Measurements from ENCODE around the genes FOXD3, EFCAB7 and CACHD1.

- RRBS, result no CpG with 5 or more reads among the region's 3 CpGs
Measured at GRCh38 chr1:61407386-61407941, 317.5 kb downstream of the TM2D1 start.

DNA sequence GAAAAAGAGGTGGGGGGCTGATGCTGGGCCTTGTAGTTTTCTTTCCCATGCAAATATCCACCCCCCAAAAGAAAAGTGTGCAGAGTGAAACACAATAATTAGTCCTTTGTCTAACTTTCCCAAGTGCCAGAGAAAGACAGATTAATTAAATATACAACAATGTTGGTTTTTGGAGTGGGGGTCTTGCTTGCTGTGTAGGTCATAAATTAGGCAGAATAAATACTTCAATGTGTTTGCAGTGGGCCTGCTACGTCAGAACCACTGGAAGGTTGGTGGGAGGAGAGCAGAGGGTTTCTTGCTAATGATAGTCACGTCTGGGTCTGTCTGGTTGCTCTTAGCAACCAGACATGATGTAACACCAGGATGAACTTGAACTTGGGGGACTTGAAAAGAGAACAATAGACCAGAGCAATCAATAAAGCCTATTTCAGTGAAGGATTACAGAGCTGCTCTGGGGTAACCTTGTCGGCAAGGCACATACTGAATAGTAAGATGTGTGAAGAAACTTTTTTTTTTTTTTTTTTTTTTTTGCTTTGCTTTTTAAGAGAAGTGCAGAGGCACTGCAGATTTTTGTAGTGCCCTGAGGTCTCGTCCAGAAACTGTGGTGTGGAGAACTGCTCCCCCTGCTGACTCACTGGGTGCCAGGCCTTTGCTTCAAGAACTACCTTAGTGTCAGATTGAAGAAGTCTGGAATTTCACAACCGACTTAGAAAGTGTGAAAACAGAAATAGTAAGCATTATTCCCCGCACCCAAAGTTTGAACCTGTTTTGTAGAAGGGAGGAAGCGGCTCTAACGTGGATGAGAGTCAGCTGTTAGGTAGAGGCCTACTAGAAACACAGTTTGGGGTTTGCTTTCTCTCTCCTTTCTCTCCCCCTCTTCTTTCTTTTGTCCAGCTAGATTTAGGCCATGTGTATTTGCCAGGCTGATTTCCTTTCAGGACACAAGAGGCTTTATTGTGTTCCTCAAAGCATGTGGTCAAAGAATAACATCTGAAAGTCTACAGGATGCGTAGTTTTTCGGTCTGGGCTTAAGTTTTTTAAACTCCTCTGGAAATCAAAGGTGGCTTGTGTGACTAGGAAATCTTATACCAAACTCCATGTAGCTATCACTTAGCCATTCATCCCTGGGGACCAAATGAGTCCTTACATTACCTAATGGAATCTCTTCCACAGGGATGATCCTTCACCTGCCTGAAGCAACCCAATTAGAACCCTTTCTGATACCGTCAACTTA lies 271.6 kb downstream of the TM2D1 start:
- RRBS, result no CpG with 5 or more reads among the region's 11 CpGs

DNA sequence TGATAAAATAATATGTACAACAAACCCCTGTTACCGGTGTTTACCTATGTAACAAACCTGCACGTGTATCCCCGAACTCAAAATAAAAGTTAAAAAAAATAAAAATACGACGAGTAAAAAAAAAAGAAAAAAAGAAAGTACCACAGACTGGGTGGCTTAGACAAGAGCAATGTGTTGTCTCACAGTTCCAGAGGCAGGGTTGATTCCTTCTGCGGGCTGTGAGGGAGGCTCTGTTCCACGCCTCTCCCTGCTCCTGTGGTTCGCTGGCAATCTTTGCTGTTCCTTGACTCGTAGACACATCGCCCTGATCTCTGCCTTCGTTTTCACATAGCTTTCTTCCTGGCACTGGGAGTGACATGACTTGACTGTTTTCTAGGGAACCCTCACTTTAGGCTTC lies 133.7 kb downstream of the TM2D1 start:
- RRBS, result no CpG with 5 or more reads among the region's 11 CpGs

DNA sequence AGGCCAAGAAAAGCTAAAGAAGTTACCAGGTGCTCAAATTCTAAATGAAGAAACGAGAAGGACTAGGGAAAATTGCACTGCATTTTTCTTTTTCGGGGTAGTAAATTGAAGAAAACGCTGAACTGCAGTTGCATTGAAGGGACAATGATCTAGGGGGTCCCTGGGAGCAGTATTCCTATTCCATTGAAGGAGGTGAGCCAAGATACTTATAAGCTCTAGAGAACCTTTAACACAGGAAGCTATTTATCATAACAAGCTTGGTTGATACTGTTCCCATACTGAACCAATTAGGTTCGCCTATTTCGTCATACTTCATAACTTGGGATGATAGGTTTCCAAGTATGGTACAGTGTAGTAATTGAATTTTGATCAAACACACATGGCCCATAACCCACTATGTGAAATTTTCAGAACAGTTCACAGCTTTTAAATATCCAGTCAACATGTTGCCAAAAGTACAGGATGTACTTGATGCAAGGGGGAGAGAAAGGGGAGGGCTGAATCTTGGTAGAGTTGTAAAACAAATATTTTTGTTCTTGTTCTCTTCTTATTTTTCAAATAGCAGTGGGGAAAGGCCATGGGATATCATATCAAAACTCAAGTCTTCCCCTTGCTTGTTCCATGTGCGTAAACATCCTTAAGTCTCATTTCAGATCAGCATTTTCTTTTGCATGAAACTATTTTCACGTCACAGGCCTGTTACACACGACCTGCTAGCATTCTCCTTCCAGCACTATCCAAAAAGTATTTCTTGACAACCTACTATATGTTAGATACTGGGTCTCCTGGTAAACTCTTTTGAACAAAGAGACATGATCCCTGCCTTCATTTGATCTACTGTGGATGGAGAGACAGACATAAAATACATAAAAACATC lies 86.6 kb downstream of the TM2D1 start:
- RRBS, result no CpG with 5 or more reads among the region's 8 CpGs

DNA sequence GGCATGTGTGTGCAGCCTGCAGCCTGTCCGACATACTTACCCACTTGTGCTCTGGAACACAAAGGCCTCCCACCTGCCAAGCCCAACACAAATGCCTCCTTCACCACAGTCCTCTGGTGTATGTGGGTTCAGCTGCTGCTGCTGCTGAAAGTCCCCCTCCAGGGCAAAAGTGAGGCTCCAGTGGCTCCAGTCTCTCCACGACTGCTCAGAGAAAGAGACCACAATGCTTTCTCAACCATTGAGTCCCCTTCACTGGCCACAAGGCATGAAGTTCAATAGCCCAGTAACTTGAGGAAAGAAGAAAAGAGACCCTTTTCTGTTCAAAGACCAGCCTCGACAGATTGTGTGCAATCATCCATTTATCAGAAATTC lies 19.3 kb downstream of the KANK4 start:
- RRBS, result no CpG with 5 or more reads among the region's 3 CpGs

DNA sequence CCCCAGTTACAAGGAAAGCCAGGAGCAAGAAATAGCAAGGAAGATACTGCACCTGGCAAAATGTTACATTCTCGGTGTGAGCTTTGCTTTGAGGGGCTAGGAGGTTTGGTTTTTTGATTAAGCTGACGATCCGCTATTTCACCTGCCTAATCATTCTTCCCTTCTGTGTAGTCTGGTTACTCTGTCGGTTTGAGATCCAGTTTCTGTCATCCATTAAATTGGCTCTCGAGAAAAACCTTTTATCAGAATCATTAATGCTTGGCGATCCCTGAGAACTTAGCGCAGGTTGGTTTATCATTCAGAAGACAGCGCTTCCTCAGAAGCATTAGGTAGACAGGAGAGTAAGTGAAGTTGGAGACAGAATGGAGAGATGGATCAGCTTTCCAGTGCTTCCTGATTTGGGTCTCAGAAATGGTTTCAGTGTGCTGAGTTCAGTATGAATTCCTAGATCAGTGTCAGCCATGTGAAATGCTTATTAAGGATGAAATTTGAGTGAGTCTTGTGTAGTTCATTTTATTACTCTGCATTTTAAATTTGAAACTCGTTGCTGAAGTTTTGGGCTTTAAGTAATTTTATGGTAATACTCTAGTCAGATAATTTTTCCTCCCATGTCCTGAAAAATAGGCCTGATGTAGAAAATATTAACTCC lies 1.3 kb downstream of the USP1 start:
- RRBS, result no CpG with 5 or more reads among the region's 9 CpGs

- RRBS, result no CpG with 5 or more reads among the region's 2 CpGs
Measured at GRCh38 chr1:62612744-62613048, 15.4 kb downstream of the ANGPTL3 start.

GRCh38 chr1:62648041-62648651 lies 40.0 kb downstream of the DOCK7 start:
- RRBS, result no CpG with 5 or more reads among the region's 4 CpGs

DNA sequence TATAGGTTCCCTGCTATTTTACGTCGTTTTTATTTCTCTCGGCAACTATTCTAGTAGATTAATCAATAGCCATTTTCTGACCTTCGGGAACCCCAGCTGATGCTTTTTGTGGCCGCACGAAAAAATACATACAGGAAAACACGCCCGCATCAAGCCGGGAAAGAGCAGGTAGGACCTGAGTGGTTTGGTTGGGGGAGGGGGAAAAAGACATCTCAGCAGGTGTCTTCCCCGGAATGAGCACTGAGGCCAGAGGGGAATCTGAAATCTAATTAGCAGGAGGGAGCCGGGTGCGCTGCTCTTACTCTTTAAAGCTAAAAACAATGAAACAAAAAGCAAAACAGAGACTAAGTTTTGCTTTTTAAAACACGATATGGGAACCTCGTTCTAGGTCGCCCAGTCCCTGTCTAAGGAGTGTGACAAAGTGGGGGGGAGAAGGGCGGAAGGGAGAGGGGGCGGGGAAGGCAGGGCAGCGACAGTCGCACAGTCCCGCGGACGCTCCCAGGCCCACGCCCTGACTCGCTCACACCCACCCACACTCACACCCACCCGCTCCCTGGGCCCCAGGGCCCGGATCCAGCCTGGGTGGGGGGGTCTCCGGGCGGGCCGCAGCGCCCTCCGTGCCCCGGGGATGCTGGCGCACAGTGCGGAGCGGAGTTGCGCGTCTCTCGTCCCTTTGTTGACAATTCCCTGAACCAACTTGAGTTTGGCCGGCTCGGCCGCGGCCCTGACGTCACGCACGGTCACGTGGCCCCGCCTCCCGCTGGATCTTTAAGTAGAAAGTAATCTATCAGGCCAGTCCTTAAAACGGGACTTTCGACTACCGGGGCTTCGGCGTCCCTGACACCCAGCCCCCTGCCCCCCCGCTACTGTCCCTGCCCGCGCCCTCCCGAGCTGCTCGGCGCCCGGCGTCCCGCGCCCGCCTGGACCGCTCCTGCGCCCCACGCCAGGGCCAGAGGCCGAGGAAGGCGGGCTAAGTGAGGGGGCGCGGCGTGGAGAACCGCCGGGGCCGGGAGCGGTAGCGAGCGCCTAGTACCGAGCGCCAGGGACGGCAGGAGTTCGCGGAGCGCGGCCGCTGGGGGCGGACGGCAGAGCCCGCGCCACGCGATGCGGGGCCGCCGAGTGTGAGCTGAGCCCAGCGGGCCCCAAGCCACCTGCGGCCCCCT lies at the start of gene FOXD3:
Gene FOXD3, plus strand, starts transcription at position 798 of the 1,163 bp plus-strand sequence.
- RRBS, result 2% methylated on average over 36 of the region's 97 CpGs

DNA sequence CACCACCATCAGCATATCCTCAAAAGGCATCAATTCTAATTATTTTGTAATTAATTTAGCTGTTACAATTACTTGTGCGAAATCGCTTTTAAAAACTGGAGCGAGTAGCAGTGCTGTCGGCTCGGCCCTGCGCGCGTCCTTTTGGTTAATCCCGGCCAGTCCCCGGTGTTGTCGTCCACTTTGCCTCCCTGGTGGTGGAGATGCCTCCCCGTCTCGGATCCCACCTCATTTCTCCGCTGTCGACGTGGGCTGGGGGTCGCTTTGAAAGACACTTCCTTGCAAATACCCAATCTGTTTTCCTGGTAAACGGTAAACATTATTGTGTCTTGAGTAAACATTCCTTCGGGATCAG lies 3.7 kb downstream of the FOXD3 start:
- RRBS, result no CpG with 5 or more reads among the region's 19 CpGs

- RRBS, result no CpG with 5 or more reads among the region's 55 CpGs
Measured at GRCh38 chr1:63523028-63524298, at the start of gene EFCAB7. Gene EFCAB7, plus strand, starts transcription at chr1:63523525.

GRCh38 chr1:63731569-63732263 lies 42.1 kb upstream of the ROR1 start:
- RRBS, result no CpG with 5 or more reads among the region's 10 CpGs

DNA sequence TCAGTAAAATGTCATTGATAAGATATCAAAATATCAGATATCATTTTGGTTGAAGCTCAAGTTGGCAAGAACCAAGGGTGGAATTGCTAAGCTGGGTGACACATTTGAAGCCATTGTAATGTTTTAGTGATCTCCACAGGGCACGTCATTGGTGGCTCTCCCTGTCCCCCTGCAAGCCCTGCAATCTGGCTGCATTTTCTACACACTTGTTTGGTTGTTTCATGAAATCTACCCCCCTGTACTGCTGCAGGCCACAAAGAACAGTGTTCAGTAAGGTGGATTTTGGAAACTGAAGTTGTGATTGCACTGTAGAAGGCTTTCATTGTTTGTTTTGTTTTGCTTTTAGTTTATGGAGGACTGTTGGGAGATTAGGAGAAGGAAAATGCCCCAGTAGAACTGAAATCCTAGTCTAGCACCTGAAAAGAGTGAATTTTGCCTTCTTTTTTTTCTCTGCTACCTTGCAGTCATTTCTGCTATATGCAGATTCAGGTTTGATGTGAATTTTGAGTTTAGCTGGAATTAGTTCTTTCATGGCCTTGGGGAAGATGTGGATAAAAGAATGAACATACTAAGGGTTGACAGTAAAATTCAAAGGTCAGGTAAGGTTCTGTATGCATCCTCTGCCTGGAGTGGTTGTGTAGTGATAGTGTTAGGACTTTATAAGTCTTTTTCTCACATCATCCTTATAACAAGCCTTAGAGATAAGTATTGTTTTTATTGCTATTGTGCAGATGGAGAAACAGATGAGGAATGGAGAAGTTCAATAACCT lies 46.5 kb downstream of the ROR1 start:
- RRBS, result no CpG with 5 or more reads among the region's 1 CpG

DNA sequence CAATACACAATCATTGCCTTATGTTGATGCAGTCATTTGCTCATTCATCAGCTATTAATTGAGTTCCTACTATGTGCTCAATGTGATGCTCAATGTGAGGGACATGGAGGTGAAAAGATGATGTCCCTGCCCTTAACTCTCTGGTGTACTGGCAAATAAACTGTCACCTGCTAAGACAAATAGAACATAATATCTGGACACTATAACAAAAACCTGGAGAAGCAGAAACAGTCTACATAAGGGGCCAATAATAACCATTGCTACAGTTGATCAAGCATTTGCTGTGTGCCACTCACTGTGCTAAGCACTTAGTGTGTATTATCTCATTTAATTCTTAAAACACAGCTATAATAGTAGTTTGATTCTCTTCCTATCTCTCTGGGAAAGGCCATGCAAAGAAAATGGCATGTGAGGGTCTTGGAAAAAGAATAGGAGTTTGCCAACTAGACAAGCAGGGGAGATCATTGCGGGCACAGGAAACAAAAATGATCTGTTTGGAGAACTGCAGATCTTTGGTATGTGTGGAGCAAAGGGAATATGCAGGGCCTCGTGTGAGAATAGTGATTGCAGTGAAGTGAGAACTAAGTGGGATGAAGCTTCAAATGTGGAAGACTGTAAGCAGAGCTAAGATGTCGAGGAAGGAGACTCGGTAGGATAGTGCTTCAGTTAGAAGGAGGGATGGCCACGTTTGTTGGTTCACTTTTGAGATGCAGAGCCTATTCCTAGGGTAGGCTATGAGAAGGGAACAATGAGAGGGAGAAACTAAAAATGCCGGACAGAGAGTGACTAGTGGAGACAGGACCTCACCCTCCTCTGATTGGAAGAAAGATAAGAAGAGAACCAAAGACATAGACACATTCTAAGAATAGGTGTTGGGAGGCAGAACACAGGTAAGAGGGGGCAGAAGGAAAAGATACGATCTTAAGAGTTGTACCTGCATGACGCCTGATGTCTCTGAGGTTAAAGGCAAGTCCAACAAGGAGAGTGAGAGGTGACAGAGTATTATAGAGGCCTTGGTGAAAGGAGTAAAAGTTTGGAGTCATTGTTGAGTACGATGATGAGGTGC lies 125.2 kb upstream of the UBE2U start:
- RRBS, result no CpG with 5 or more reads among the region's 9 CpGs

DNA sequence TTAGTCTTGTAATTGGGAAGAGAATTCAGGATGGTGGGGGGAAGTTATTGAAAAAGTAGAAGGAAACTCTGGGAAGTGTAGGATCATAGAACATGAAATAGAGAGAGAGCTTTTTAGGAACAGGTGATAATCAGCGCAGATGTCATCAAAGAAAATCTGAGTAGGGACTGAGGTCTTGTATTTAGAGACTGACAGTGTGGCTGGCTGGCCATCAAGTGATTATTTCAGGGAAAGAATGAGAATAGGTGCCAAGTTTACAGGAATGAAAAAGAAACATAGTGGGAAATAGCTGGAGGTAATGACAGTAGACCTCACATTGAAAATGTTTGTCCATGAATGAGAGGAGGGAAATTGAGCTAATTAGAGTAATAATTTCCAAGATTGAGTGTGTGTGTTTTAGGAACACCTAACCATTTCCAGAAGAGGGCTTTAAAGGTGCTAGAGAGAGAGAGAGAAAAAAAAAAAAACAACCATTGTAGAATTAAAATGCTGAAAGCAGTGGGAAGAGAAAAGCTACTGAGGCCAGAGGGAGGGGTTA lies 120.2 kb upstream of the UBE2U start:
- RRBS, result no CpG with 5 or more reads among the region's 1 CpG

DNA sequence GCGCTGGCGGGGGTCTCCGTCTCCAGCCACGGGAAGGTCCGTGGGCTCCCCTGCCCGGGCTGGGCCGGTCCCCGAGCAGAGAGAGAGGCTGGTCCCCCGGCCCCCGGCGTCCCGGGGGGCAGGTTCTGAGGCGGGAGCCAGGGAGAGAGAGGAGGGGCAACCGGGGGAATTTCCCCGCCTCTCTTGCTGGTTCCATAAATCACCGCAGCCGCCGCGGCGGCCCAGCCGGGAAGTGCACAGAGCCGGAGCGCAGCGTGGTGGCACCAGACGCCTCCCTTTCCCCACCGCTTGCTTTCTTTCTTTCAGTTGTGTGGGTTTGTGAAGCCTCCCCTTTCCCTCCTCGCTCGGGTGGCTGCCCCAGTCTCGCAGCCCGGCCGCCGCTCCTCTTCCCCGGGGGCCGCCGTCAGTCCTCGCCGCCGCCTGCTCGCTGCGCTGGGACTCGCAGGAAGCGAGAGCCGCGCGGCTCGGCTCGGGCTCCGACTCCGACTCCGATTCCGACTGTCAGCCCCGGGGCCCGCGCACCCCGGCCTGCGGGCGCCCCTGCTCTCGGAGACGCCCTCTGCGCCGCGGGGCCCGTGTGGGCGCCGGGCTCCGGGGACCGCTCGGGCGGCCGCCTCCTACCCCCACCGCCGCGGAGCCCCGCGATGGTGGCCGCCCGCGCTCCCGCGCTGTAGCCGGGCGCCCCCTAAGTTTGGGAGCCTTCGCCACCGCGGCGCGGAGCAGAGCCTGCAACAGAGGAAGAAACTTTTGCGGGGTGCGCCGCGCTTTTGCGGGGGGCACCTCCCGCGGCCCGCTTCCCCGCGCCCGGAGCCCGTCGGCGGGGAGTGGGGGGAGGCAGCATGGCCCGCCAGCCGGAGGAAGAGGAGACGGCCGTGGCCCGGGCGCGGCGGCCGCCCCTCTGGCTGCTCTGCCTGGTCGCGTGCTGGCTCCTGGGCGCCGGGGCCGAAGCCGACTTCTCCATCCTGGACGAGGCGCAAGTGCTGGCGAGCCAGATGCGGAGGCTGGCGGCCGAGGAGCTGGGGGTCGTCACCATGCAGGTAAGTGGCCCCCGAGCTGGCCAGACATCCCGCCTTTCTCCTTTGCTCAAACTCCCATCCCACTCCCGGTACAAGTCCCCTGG lies at the start of gene CACHD1:
Gene CACHD1, plus strand, starts transcription at position 224 of the 1,120 bp plus-strand sequence.
- RRBS, result 2% methylated on average over 64 of the region's 126 CpGs

DNA sequence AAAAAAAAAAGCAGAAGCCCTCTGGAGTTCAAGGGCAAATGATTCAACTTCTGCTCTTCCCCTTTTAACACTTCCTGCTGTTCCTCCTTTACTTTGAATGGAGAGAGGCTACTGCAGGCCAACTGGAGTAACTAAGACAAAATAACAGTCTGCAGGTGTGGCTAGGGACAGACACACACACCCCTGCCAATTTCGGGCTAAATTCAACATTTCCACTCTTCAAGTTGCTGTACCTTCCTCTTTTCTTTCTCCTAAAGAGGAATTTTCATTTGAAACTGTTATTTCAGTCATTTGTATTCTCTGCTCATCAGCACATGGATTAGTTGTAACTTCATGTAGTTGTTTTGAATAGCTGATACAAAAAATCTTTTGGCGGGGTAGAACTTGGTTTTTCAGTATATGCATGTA lies 42.5 kb downstream of the CACHD1 start:
- RRBS, result no CpG with 5 or more reads among the region's 2 CpGs

DNA sequence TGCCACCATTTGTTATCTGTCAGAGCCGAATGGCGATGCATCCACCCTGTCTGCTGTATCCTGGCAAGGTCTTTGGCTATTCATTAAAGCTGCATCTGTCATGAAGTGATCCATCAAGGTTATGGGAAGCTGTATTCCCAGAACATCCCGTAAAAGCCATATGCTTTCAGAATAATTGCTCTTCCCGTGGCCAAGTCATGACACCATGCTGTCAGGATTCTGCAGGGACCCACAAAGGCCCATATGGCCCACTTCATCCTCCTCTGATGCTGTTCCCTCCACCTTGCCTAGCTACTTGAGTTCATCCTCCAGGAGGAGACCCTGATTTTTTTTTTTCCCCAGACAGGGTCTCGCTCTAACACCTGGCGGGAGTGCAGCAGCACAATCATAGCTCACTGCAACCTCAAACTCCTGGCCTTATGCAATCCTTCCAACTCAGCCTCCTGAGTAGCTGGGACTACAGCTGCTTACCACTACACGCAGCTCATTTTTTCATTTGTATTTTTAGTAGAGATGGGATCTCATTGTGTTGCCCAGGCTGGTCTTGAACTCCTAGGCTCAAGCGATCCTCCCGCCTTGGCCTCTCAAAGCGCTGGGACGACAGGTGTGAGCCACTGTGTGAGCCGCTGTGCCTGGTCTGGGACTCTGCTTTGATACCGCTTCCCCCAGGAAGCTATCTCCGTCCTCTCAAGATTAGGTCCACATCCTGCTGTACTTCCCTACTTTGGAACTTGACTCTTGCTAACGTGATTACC lies 104.2 kb downstream of the RAVER2 start:
- RRBS, result no CpG with 5 or more reads among the region's 15 CpGs

DNA sequence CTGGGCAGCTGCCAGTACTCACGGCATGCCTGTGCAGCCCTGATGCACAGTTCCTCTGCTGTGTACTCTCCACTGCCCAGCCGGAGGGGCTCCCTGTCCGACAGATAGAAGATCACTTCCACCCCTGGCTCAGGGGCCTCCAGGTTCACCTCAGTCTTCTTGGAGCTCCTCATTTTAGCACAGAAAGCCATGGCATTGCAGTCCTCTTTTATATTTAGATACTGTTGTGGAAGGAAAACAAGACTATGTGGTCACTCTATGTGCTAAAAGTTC lies 83.2 kb downstream of the JAK1 start:
- RRBS, result no CpG with 5 or more reads among the region's 3 CpGs